RPMI7951 (cell line): ENCODE data around the genes ZNHIT2, SLC25A45, AP5B1 and SNX32.

GRCh38 chr11:65060143-65060602, 1.8 kb upstream of the NAALADL1 start:
- RAMPAGE, long total RNA: no peak

- RAMPAGE, long total RNA: no peak
Observed at GRCh38 chr11:65113671-65114520, 2.2 kb downstream of the TM7SF2 start.

DNA sequence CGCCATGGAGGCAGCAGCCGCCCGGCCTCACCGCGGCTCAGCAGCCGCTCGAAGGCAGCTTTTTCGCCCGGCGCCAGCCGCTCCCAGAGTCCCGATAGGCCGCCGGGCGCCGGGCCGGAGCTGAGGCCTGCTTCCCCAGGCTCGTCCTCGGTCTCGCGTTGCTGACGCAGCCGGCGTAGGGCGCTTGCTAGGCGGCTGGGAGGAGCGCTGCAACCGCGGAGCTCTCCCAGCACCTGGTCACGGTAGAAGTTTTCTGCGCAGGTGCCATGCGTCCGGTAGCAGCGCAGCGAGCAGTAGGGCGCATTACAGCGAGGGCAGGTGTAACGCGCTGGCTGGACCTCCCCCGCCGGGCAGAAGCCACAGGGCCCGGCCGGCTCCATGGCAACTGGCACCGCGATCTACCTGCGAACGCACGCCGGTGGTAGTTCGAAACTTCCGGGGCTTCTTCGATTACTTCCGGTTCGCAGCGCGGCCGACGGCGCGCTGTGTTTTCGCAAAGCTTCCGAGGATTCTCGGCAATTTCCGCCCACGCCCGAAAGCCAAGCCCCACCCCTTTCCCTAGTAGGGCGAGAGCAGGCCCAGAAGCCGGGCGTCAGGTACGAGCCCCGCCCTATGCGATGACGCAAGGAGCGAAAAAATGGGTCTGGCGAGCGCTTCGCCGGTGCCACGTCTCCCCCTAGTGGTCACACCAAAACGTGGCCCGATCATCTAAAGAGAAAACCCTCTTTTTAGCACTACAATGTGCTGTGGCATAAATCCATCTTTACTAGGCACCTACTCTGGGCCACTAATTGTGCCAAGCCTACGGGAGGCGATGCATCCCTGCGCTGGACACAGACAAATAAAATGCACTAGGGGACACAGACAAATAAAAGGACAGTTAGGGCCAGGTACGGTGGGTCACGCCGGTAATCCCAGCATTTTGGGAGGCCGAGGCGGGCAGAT, at the start of gene ZNHIT2:
Gene ZNHIT2, minus strand, starts transcription at position 428 of the 945 bp plus-strand sequence.
- RAMPAGE, long total RNA: start-site peak on the minus strand centred at position 422 of the sequence, 59 bp wide, 11 and 19 reads in 2 replicates

DNA sequence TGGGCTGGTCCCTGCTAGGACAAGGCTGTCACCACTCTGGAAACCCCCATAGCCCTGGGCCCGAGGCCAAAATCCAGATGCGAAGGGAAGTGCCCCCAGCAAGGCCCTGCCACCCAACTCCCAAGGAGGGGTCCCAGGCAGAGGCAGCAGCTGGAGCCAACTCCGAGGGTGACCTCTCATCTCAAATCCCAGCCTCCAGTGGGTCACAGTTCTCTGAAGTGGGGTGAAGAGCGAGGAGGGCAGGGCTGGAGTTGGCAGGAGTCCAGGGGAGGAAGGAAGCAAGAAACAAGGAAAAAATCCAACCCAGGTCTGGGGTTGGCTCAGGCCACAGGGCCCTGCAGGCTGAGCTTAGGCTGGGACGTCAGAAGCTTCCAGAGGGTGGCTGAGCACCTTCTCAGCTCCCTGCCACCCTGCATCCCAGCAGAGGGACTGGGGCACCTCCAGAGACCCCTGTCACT, 6.2 kb upstream of the CDC42EP2 start:
- RAMPAGE, long total RNA: no peak

- RAMPAGE, long total RNA: no peak
Observed at GRCh38 chr11:65329955-65330392, 3.7 kb upstream of the DPF2 start.

DNA sequence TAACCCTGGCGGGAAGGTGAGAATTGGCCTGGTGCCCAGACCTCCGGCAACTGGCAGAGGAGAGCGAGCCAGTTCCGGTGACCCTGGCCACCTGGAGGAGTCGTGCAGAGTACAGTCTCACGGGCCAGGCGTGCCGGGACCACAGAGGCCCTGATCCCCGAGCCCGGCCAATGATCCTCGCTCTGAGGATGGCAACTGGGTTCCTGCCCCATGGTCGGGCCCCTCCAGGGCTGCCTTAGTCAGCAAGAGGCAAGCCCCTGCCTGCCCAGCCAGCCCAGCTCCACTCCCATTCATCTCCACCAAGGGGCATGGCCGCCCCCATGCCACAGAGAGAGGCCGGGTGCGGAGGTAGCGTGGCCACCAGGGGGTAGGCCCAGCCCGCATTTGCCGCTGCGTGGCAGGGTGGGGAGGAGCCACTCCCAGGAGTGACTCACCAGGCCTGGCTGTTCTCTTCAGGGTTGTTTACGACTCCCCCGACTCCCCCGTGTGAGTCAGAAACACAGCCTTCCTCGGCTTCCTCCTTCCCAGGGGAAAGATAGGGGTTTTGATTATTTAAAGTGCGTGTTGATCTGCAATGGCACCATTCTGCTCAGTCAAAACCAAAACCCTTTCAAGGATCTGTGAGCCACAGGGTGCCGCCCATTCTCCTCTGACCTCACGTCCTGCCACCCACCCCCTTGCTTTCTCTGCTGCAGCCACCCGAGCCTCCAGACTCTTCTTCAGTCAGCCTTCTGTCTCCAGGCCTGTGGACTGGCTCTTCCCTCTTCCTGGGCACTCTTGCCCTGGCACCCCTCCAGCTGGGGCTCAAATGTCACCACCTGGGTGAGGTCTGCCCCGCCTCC, at the start of gene SLC25A45:
Gene SLC25A45, minus strand, starts transcription at position 595 of the 842 bp plus-strand sequence.
- RAMPAGE, long total RNA: no peak

GRCh38 chr11:65423903-65424819, 37.7 kb downstream of the FRMD8 start:
- RAMPAGE, long total RNA: no peak

- RAMPAGE, long total RNA: no peak
Observed at GRCh38 chr11:65445333-65446194, 59.1 kb downstream of the FRMD8 start.

DNA sequence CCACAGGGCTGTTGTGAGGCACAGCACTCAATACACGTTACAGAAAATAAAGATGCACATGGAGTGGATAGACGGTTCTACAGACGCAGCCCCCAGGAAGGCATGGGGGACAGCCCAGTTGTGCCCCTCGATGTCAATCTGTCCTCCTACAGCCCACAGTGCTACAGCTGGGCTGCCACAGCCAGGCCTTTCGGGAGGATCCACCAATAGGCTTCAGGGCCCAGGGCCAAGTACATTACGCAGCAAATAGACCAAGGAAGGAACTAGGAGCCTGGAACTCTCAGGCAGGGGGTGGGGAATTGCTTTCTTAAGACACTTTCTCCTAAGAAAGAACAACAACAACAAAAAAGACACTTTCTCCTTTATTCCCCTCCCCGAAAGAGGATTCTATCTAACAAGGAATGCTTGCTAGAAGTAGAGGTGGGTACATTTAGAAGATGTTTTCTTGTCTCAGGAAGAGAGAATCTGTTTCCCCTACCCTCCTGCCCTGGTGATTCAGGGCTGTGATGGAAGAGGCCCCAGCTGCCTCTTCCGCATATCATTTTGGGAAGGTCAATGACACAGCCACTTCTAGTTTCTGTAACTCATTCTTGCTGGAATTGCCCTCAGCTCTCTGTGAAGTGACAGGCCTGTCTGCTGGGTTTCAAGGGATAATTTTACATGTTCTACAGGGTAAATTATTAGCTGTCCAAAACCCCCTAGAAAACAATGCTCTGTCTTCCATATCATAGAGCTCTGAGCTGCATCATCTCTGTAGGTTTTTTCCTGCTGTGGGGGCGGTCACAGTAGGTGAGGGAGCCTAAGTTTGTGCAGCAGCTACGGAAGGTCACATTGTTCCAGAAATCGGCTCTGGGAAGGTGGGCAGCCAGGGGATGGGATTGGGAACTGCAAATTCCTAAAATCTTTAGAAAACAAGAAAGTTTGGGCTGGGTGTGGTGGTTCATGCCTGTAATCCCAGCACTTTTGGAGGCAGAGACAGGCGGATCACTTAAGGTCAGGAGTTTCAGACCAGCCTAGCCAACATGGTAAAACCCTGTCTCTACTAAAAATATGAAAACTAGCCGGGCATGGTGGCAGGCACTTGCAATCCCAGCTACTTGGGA, 32.0 kb upstream of the SCYL1 start:
- RAMPAGE, long total RNA: no peak

DNA sequence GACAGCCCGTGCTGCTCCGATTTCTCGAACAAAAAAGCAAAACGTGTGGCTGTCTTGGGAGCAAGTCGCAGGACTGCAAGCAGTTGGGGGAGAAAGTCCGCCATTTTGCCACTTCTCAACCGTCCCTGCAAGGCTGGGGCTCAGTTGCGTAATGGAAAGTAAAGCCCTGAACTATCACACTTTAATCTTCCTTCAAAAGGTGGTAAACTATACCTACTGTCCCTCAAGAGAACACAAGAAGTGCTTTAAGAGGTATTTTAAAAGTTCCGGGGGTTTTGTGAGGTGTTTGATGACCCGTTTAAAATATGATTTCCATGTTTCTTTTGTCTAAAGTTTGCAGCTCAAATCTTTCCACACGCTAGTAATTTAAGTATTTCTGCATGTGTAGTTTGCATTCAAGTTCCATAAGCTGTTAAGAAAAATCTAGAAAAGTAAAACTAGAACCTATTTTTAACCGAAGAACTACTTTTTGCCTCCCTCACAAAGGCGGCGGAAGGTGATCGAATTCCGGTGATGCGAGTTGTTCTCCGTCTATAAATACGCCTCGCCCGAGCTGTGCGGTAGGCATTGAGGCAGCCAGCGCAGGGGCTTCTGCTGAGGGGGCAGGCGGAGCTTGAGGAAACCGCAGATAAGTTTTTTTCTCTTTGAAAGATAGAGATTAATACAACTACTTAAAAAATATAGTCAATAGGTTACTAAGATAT, 26.2 kb upstream of the SCYL1 start:
- RAMPAGE, long total RNA: no peak

- RAMPAGE, long total RNA: no peak
Observed at GRCh38 chr11:65540107-65540902, 15.4 kb downstream of the SCYL1 start.

DNA sequence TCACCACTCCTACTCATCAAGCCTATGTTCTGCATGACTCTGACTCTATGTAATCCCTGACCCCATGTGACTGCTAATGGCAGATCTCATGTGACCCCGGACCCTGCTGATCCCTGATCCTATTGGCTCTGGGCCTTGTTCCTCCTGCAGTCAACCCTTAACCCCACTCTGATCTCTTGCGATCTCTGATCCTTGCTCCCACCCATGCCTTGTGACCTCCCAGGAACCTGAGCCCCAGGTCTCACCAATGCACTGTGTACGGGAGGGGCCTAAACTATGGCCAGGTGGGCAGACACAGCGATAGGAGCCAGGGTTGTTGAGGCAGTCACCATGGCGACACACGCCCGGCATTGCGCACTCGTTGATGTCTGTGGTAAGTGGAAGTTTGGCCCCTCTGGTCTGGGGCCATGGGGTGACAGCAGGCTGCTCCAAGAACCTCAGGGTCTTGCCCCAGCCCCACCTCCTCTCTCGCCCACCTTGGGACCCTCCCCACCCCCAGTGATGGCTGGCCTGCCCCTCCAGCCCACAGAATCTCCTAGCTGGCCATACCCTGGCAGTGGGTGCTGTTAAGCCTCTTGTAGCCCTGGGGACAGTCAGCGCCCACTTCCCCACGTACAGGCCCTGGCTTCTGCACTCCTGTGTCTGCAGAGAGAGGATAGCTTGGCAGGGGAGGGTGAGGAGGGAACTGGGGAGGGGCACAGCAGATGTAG, 5.4 kb downstream of the LTBP3 start:
- RAMPAGE, long total RNA: no peak

GRCh38 chr11:65557241-65558055, 711 bp downstream of the LTBP3 start:
- RAMPAGE, long total RNA: no peak

- RAMPAGE, long total RNA: no peak
Observed at GRCh38 chr11:65565775-65566426, 4.4 kb upstream of the ZNRD2 start.

- RAMPAGE, long total RNA: no peak
Observed at GRCh38 chr11:65574289-65574916, 1.4 kb upstream of the EHBP1L1 start.

DNA sequence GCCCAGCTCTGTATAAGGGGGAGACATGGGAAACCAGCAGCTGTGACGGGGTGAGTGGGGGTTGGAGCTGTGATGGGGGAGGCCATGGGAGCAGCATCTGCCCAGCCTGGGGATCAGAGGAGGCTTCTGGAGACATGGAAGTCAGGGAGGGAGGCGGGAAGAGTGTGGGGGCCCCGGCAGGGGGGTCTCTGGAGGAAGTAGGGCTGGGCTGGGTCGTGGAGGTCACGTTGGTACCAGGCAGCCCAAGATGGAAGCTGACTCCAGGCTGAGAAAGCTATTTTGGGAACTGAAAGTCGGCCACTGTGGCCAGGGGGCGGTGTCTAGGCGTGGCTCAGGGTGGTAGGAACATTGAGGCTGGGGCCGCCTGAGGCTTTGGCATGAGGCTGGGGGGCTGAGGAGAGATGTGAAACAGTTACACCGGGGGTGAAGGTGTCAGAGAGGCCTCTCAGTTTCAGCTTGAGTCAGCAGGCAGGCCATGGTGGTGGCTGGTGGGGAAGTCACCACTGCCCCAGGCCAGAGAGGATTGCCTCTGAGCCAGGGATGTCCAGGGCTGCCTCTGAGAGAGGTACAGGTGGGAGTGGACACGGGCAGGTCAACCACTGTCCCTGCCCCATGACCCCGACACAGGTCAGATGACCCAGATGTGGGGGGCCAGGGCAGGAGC, 7.5 kb downstream of the KCNK7 start:
- RAMPAGE, long total RNA: no peak

- RAMPAGE, long total RNA: no peak
Observed at GRCh38 chr11:65713179-65713838, 1.3 kb downstream of the KAT5 start.

GRCh38 chr11:65780639-65781156, at the start of gene AP5B1:
AP5B1 (minus strand) TSS chr11:65780976.
- RAMPAGE, long total RNA: no peak

- RAMPAGE, long total RNA: no peak
Observed at GRCh38 chr11:65833244-65834195, at the start of gene SNX32. SNX32 (plus strand) TSS chr11:65833963.

DNA sequence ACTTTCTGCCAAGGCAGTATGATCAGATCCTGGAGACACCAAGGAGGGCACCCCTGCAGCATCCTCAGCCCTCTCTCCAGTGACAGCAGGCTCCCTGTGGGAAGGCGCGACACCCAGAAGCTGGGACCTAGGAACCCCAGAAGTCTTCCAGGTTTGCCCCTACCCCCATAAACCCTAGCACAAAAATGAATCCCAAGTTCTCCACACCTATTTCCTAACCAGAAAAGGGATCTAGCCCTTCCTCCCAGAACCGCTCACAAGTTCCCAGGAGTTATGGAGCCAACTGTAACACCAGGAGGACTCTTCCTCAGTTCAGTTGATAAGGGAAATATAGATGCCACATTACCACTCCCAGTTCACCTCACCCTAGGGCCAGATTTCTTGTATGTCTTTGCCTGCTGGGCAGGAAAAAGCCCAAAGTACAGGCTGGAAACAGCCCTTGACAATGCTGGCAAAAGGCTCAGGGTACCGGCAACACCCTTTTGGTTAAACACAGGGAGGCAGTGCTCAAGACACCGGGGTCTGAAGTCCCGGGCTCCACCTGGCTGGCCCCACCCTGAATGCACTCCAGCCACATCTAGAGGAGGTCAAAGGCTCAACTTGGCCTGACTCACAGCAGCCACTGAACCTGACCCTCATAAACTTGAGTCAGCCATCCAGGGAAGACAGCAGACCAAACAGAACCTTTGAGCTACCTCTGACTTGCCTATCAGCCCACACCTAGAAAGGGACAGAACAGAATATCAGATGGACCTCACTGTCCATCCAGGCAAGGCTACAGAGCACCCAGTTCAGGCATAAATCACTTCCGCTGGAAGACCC, 4.0 kb downstream of the CFL1 start:
- RAMPAGE, long total RNA: no peak